ENCODE measurements around the gene IGF1.

DNA sequence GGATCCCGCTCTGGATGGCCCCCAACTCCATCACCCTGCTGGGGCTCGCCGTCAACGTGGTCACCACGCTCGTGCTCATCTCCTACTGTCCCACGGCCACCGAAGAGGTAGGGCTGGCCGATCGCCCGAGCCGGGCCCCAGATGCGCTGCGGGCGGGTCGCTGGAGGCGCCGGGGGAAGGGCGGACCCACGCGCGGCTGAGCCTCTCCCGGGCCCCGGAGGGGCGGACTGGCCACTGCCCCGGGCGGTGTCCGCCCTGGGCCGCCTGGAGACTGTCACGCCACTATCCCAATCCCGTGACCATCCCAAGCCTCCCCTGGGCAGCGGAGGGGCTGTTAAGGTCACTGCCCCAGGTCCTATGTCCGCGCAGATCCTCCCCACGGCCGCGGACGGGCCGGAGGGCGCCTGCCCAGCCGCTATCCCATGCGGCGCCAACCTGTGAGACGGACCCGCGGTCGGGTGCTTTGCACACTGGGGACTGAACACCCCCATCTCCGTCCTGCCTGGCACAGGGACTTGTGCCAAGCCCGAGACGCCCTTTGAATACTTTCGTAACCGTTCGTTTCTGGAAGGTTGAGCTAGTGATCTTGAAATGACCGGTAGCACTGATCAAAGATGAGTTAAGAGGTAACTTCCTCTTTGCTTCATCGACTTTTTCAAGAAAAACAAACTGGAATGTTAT is 728 bp downstream of the CHPT1 start:
- PRO-cap = bidirectional peak, plus-strand start at position 234 of the sequence, minus-strand start at position 229 of the sequence; bidirectional peak, plus-strand start outside the sequence, minus-strand start at position 479 of the sequence

GRCh38 chr12:101713876-101714808 is 16.7 kb downstream of the CHPT1 start:
- PRO-cap = no peak

GRCh38 chr12:101715501-101716142 is 18.2 kb downstream of the CHPT1 start:
- PRO-cap = no peak

DNA sequence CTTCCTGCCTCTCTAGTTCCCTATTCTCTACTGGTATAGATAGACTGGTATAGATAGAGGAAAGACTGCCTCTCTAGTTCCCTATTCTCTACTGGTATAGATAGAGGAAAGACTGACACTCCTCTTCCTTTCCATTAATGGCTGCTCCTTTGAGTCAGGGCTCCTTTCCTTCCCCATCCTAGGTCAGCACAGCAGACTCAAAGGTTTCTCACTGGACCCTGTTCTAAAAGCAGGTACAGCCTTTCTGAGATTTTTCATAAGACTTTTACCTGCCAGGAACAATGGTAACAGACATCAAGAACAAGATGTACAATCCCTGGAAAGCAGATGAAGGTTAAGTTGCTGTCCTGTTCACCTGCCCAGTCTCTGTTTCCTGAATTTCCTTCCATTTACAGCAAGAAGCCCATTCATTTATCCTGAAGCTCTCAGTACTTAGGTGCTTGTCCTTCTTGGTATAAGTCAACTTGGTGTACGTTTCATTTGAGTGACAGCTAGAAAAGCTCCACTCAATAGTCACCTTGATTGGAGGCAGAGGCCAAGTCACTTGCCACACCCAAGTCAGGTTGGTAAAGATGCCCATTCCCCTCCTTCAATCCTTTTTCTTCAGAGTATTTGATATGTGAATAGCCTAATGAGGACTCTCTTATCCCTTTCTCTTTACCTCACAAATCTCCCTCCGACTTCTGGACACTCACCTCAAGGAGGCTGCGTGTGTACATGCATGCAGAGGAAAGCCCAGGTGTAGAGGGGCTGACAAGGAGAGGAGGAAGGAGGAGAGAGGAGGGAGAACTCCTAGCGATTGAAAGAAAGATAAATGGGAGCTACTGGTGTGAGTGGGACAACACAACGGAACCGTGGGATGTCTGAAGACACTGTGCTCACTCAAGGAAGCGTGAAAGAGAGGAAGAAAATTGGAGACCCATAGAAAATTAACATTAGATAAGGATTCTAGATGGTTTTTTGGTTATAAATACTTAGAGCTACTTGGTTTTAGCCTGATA is 8.9 kb upstream of the SYCP3 start:
- PRO-cap = no peak

DNA sequence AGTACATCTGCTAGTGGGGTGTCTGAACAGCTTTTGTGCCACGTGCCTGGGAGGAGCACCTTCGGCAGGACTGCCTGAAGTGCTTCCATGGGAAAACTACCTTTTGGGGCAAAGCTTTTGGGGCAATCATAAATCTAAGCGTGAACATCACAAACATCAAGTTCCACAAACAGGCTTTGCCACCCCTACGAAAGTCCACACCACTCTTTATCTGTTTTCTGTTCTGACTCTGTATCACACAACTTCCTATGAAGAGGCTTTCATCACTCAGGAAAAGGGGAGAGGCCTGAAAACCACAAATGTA is 32.6 kb upstream of the SYCP3 start:
- PRO-cap = no peak

DNA sequence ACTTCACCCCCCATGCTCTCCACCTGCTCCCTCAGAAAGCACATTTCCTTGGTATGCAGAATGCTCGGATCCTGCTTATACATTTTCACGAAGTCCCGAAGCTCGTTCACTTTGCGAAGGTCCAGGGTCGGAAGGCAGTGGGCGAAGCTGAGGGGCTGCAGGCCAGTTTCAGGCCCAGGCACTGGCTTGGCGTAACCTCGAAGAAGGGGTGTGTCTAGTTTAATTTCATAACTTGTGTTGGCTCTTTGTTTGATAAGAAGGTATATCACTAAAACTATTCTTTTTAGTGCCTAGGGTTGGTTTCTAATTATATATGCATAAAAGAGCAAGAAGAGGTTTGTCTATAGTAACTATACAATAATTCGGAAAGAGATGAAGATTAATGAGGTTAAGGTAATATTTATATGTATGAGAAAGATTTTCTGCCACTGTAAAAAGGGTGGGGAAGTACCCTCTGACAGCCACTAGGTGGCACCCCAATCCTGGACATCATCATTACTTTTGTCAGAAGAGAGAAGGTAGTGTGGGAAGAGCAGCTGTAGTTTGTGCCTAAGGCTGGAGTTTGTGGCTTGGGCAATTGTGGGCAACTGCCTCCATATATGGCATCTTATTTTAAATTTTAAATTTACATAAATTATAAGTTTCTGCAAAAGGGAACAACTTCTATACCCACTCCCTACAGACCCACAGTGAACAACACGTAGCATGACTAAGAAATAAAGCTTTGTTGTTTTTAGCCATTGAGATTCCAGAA is 34.2 kb upstream of the SYCP3 start:
- PRO-cap = no peak

- PRO-cap = no peak
Measured at GRCh38 chr12:101935846-101937103, 58.9 kb downstream of the DRAM1 start.

DNA sequence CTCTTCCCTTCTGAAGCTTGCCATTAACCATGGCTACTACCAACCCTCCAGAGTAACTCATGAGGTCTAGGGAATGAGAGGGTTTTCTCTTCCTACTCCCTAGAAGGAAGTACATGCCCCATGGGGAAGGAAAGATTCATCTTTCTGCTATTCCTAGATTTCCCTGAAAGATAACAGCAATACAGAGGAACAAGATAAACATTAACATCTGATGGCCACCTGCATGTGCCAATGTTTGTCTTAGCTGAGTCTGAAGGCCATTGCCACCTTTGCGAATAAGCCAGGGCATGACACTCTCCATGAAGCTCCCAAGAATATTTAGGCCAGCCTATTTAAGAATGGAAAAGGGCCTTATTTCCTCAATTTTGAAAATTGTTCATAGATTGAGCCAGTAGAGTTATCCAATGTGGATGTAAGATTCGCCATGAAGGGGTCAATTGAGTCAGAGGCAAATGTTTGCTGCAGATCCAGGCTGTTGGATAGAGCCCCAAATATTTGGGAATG is 26.0 kb downstream of the IGF1 start:
- PRO-cap = no peak

DNA sequence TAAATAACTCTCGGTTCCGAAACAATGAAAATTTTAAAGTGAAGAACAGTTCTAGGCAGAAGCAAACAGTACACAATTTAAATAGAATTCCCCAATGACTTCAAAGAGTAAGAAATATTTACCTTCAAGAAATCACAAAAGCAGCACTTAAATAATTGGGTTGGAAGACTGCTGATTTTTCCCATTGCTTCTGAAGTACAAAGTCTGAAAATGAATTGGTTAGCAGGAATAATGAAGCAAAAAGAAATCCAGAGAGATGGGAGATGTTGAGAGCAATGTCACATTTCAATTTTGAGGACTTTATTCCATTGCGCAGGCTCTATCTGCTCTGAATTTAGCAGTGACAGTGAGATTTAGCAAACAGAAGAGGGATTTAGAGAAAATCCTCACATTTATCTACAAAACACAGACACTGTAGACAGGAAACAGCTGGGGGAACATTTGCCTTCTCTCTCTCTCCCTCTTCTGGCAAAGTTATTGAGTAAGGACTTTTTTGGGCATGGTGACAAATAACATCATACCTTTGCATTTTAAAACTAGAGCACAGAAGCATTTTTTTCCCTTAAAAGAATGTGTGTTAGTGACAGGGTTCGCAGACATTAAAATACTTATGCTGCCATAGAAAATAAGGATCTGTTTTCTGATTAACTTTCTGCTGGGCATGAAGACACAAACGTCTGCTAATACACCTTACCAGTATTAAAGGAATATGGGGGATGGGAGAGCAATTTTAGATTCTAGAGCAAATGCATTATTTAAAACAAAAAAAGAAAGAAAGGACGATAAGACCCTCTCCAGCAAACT is at the start of gene IGF1:
IGF1 (minus strand) TSS at position 367 of the 804 bp plus-strand sequence.
- PRO-cap = no peak

GRCh38 chr12:102481605-102482124 is 1.3 kb upstream of the IGF1 start:
- PRO-cap = no peak

DNA sequence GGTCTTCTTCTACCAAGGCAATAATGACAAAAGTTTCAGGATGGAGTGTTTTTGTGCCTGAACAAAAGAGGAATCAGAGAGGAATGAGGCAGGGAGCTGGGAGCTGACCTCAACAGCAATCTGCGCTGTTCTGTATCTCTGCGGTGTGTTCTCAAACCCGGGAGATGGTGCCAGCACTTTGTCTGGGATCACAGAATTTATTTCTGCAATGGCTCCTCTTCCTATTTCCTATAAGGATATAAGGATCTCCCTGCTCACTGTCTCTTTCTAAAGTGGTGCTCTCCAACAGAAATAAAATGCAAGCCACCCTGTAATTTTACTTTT is 474 bp upstream of the GLT8D2 start:
- PRO-cap = no peak

DNA sequence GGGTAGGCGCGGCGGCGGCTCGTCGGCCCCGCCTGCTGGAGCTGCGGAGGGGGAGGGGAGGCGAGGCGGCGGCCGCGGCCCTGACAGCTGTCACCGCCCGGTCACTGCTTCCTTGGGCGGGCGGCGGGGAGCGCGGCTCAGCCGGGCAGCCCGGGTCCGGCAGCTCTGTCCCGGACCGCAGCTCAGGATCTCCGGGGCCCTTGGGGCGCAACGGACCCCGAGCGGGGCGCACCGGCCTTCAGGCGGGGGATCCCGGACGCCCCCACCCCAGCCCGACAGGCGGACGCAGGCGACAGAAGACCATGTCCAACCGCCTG is 349 bp downstream of the HCFC2 start:
- PRO-cap = unidirectional peak, plus-strand start at position 112 of the sequence

DNA sequence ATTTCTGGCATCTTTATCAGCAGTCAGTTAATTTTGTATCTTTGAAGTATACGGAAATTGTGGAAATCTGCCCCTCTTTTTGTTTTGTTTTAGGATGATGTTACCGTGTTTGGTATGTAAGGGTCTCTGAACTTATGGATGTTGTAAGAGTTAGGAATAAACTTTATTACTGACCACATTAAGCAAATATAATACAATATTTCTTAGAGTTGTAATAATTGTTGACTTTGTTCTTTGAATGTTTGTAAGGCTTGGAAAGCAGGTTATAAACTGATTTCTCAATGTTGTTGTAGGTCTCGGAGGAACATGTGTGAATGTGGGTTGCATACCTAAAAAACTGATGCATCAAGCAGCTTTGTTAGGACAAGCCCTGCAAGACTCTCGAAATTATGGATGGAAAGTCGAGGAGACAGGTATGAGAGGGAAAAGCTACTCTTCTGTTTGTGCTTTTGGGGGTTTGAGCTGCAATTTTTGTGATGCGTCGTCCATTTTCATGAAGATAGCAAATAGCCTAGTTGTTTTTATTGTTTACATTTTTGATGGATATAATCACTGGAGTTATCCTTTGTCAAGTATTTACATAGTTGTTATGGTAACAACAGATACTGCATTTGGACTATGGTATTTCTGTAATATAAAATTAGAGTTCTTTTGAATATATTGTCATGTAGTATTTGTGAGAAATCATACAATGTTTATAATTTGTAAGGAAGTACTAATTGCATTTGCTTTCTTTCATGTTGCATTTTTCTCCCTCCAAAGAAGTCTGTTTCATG is 12.1 kb downstream of the EID3 start:
- PRO-cap = no peak

- PRO-cap = no peak
Measured at GRCh38 chr12:104318557-104319081, 15.1 kb downstream of the EID3 start.

GRCh38 chr12:104372029-104372561 is 68.6 kb downstream of the EID3 start:
- PRO-cap = no peak

DNA sequence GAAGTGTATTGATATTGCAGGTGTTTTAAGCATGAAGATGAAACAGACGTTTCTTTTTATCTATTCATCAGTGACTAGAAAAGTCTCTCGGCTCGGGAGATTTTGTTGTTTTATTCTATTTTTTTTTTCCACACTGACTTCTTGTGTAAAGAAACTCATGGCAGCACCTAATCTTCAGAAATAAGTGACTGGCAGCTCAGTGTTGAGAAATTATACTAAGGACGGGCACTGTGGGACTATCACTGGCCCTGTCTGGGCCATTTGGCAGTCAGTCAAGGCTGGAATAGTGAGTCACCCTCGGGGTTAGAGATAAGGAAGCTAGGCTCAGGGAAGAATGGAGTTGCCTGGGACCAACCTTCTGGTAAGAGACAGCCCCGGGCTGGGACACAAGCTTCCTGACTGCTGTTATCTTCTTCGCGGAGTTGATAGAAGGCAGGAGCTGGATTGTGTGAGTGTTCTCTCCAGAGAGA is 48.3 kb upstream of the CHST11 start:
- PRO-cap = no peak

GRCh38 chr12:104458212-104458773 is 1.5 kb downstream of the CHST11 start:
- PRO-cap = bidirectional peak, plus-strand start at chr12:104458568, minus-strand start at chr12:104458569

DNA sequence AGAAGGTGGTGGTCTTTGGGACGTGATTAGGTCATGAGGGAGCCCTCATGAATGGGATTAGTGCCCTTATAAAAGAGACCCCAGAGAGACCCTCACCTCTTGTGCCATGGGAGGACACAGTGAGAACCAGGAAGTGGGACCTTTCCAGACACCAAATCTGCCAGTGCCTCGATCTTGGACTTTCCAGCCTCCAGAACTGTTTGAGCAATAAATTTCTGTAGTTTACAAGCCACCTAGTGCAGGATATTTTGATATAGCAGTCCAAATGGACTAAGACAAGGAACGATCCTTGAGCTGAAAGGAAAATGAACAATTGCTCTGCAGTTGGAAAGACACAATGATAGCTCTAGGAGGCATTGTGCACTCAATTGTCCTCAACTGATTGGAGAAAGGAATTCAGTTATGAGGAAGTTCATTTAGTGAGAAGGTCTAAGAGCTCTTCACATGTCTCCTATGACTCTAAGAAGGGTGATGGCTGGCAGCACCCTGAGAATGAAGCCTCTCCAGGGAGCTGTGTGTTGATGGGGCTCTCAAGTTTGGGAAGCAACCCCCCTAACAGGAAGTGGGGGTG is 20.9 kb downstream of the CHST11 start:
- PRO-cap = no peak

GRCh38 chr12:104578362-104578942 is 121.7 kb downstream of the CHST11 start:
- PRO-cap = no peak

DNA sequence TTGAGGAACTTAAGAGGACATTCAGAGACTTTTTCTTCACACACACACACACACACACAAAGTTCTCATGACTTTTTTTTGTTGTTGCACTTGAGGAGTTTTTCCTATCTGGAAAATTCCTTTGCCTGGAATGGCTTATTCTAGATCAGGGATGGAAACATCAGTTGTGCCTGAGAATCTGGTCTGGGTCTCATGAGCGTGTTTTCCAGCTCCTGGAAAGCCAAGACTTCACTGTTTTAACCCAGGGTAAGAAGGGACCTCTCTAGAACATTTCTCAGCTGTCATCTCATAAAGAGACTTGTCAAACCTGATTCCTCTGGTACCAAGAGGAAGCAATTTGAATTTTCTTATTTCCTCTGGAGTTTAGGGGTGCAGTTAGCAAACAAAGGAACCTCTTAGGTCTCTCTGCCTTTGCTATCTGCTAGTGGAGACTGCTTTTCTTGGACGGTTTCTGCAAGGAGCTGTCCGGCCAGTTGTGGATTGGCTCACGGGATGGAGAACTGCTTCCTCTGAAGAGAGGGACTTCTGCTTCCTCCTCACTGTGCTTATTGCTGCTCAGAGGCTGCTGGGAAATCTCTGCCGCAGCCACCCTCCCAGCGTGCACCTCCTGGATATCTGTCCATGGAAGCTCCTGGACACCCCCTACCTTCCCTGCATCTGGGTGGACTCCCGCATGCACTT is 187.0 kb downstream of the CHST11 start:
- PRO-cap = no peak